ENCODE measurements around the gene KCNA6.

DNA sequence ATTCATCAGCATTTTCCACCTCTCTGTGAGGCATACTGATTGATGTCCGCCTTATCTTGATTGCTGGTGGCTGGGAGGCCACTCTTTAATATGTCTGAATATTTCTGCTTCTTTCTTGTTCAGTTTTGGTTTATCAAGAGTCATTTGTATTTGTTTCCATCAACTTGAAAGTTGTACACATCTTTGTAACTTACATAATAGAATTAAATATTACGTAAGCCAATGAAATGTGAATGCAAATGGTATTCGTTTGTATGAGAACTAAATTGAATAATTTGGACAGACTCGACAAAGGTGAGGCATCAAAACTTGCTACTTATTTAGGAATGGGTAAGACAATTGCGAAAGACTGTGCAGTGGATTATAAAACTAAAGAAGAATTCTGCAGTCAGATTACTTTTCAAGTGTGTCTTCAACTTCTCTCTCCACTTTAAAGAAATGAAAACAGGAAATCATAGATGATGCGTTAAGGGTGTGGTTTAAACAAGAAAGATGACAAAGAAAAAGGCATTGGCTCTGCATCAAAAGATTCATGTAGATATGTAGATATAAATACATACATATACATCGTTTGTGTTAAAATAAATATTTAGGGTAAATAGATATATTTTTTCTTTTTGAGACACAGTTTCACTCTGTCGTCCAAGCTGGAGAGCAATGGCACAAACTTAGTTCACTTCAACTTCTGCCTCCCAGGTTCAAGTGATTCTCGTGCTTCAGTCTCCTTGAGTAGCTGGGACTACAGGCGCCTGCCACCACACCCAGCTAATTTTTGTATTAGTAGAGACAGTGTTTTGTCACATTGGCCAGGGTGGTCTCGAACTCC is 74.5 kb upstream of the PARP11 start:
- PRO-cap, 3 experiments: no peak in any of the 3 experiments
- RAMPAGE, long total RNA: no peak
- RRBS, 2 experiments: no CpG with 5 or more reads among the region's 11 CpGs

GRCh38 chr12:4025471-4026180 is 152.4 kb upstream of the PARP11 start:
- PRO-cap, 3 experiments: no peak in any of the 3 experiments
- RAMPAGE, long total RNA: no peak
- RRBS, 2 experiments: no CpG with 5 or more reads among the region's 17 CpGs

DNA sequence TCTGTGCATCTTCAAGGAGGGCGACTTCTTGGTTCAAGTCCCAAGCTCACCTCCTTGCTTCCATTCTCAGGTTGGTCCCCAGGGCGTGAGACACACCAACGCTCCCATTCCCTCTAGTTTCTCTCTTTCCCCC is 109.4 kb upstream of the CCND2 start:
- PRO-cap, 3 experiments: no peak in any of the 3 experiments
- RAMPAGE, long total RNA: no peak
- RRBS, 2 experiments: no CpG with 5 or more reads among the region's 3 CpGs

DNA sequence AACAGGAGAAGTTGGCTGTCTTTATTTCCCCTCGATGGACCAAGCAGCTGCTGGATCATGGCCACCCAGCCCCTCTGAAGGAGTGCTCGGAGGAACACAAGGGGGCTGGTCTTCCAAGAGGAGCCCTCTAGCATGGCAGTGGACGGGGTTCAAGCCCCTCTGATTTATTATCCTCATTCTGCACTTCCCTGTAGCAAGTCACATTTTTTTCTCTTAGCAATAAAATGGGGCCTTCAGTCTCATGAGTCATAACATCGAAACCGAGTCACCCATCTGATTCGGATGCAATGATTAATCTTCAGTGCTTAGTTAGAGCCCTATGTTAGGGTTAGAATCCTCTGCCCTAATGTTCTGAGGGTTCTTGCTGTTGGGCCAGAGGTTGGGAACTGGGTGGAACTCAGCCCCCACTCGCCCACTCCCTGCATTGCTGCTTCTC is 14.2 kb downstream of the CCND2 start:
- PRO-cap, 3 experiments: no peak in any of the 3 experiments
- RAMPAGE, long total RNA: no peak
- RRBS, 2 experiments: no CpG with 5 or more reads among the region's 7 CpGs

DNA sequence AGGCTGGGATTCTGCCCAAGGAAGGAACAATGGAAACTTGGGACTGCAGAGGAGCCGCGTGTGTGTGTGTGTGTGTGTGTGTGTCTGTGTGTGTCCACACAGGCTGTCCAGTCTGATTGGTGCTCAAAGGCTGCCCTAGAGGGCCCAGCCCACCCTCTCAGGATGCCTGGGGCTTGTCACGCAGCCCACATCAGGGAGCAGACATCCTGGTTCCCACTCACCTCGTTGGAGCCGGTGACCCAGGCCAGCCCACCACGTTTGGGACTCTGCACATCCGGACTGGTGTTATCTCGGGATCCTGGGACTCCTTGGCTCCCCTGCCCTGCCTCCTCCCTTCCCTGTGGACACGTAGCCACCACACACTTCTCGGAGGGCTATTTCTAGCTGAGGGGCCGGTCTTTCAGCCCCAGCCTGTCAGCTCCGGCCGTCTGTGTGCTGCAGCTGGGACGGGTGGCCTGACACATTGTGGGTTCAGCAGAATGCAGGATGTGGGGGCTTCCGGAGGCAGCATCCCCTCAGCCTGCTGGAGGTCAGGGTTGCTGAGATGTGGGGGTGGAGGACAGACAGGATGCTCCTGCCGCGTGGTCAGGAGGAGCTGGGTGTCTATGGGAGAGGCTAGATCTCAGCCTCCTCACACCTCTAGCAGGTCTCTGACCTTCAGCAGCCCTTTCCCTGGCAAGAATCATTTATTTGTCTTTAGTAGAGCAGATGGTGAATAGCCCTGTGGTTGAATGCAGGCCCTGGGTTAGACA is 12.8 kb upstream of the FGF23 start:
- PRO-cap, 3 experiments: no peak in any of the 3 experiments
- RAMPAGE, long total RNA: no peak
- RRBS, 2 experiments: 20 to 28% methylated on average over 9 to 10 of the region's 17 CpGs

- PRO-cap, 3 experiments: no peak in any of the 3 experiments
- RAMPAGE, long total RNA: no peak
- RRBS, 2 experiments: 2 to 3% methylated on average over 40 of the region's 69 CpGs
These were observed at the start of gene KCNA6 for GRCh38 chr12:4809168-4809879. Gene KCNA6 (plus strand): TSS chr12:4809334.

GRCh38 chr12:5480165-5480799 is 48.4 kb downstream of the NTF3 start:
- PRO-cap, 3 experiments: no peak in any of the 3 experiments
- RAMPAGE, long total RNA: no peak
- RRBS, 2 experiments: no CpG with 5 or more reads among the region's 20 CpGs

- PRO-cap, 3 experiments: no peak in any of the 3 experiments
- RAMPAGE, long total RNA: no peak
- RRBS, 2 experiments: no CpG with 5 or more reads among the region's 16 CpGs
These were observed 49.0 kb upstream of the ANO2 start for GRCh38 chr12:5993781-5994817.

DNA sequence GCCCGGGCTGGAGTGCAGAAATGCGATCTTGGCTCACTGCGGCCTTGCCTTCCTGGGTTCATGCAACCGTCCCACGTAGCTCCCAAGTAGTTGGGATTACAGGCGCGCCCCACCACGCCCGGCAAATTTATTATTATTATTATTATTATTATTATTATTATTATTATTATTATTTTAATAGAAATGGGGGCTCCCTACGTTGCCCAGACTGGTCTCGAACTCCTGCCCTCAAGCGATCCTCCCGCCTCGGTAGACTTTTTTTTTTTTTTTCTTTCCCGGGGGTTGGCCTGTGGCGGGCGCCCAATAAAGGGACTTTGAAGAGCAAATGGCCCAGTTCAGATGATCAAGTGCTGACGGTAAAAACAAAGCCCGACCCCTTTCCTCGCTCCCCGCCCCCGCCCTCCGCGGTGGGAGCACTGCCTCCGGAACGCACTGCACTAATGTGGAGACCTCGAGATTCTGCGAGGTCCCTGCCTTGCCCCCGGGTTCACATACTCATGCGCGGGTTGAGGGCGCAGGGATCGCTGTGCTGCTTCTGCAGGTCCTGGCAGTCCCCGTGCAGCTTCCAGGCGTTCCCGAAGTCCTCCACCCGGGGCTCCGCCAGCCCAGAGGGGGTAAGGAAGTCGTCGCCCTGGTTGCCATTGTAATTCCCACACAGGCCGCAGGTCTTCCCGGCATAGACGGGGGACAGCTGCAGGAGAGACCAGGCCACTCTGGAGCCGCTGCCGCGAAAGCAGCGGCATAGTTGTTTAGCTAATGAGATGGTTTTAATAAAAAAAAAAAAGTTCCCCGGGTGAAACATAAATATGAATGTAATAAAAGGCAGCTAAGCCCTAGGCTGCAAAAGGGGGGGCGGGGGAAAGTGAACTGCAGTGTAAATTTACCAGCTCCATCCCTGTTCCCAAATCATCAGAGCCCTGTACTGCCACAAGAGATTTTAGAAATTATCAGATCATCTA is 66.8 kb downstream of the VWF start:
- PRO-cap, 3 experiments: no peak in any of the 3 experiments
- RAMPAGE, long total RNA: no peak
- RRBS, 2 experiments: 36 to 53% methylated on average over 17 of the region's 49 CpGs

DNA sequence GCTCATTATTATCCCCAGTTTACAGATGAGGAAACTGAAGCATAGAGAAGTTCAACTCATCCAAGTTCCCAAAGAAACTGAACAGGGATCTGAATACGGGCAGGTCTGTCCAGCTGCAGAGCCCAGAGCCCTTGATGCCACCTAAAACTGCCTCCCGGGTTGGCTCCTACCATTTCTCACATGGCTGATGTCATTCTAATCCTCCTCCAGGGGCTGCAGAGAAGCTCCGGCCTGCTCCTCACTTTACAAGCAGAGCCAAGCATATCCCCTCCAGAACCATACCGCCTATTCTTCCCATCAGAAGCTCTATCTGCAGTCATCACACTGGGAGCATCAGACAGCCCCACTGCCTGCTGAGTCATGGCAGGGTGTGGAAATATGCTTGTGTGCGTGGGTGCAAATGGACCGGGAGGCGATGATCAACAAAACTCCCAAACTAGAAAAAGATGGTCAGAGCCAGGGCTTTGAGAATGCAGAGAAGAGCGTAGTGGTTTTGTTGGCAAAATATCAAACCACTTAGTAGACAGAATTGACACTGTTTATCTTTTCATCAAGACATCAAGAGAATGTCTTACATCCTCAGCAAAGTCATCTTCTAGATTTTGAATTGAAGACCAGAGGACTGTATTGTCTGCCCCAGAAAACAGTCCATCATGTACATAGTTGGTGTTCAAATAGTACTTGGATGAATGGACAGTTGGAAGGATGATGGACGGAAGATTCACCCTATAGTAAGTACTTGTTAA is 55.1 kb downstream of the VWF start:
- PRO-cap, 3 experiments: peak in 2 of 3 experiments; most common plus-strand start position 453 of the sequence (in 2)
- RAMPAGE, long total RNA: no peak
- RRBS, 2 experiments: 40 to 45% methylated on average over 2 of the region's 9 CpGs

- PRO-cap, 3 experiments: no peak in any of the 3 experiments
- RAMPAGE, long total RNA: no peak
- RRBS, 2 experiments: no CpG with 5 or more reads among the region's 7 CpGs
These were observed 50.1 kb downstream of the VWF start for GRCh38 chr12:6074339-6074857.

- PRO-cap, 3 experiments: no peak in any of the 3 experiments
- RAMPAGE, long total RNA: no peak
- RRBS, 2 experiments: no CpG with 5 or more reads among the region's 12 CpGs
These were observed 35.5 kb downstream of the VWF start for GRCh38 chr12:6088956-6089484.

DNA sequence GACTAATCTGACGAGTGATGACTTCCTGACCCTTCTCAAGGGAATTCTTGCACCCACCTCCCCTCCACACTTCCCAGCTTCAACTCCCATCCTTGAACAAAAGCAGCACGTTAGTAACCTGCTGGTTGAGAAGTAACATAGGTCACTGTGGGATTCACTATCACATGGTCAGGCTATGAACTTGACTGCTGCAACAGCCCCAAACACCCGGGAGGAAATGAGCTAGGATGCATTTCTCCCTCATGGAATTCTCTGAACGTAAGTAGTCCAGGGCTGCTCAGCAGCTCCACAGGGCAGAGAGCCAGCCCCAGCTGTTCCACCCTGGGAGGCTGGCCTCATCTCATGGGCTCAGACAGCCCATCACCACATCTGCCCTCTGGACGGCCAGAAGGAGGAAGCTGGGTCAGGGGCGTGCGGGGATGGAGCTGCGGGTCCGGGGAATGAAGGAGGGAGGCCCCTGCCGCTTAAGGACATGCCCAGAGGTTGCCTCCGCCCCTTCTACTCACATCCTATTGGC is 37.0 kb upstream of the VWF start:
- PRO-cap, 3 experiments: peak in 1 of 3 experiments; most common minus-strand start position 442 of the sequence (in 1)
- RAMPAGE, long total RNA: no peak
- RRBS, 2 experiments: no CpG with 5 or more reads among the region's 11 CpGs

GRCh38 chr12:6167114-6167666 is 33.0 kb upstream of the CD9 start:
- PRO-cap, 3 experiments: no peak in any of the 3 experiments
- RAMPAGE, long total RNA: no peak
- RRBS, 2 experiments: no CpG with 5 or more reads among the region's 4 CpGs

- PRO-cap, 3 experiments: no peak in any of the 3 experiments
- RAMPAGE, long total RNA: no peak
- RRBS, 2 experiments: no CpG with 5 or more reads among the region's 14 CpGs
These were observed 2.3 kb upstream of the CD9 start for GRCh38 chr12:6197668-6198588.

DNA sequence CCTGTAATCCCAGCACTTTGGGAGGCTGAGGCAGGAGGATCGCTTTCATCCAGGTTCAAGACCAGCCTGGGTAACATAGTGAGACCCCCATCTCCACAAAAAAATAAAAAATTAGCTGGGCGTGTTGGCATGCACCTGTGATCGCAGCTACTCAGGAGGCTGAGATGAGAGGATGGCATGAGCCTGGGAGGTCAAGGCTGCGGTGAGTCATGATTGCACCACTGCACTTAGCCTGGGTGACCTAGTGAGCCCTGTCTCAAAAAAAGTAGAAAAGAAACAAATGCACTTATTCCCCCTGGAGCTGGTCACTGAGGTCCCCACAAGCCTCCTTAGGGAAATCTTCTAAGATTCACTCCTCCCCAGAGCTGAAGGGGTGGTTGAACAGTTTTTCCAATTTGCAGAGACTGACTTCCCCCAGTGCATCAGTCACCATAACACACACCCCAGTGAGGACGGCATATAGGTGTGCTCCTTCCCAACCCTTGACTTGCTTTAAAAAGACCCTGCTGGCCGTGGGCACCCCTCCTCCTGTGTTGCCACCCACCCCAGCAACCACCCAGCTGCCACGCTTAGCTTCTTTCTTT is 1.7 kb downstream of the CD9 start:
- PRO-cap, 3 experiments: no peak in any of the 3 experiments
- RAMPAGE, long total RNA: no peak
- RRBS, 2 experiments: no CpG with 5 or more reads among the region's 7 CpGs

- PRO-cap, 3 experiments: peak in 1 of 3 experiments; most common plus-strand start chr12:6216213 (in 1); most common minus-strand start chr12:6216109 (in 1)
- RAMPAGE, long total RNA: no peak
- RRBS, 2 experiments: no CpG with 5 or more reads among the region's 18 CpGs
These were observed 15.8 kb downstream of the CD9 start for GRCh38 chr12:6215601-6216841.

- PRO-cap, 3 experiments: no peak in any of the 3 experiments
- RAMPAGE, long total RNA: no peak
- RRBS, 2 experiments: no CpG with 5 or more reads among the region's 11 CpGs
These were observed 20.0 kb downstream of the CD9 start for GRCh38 chr12:6220024-6220790.

DNA sequence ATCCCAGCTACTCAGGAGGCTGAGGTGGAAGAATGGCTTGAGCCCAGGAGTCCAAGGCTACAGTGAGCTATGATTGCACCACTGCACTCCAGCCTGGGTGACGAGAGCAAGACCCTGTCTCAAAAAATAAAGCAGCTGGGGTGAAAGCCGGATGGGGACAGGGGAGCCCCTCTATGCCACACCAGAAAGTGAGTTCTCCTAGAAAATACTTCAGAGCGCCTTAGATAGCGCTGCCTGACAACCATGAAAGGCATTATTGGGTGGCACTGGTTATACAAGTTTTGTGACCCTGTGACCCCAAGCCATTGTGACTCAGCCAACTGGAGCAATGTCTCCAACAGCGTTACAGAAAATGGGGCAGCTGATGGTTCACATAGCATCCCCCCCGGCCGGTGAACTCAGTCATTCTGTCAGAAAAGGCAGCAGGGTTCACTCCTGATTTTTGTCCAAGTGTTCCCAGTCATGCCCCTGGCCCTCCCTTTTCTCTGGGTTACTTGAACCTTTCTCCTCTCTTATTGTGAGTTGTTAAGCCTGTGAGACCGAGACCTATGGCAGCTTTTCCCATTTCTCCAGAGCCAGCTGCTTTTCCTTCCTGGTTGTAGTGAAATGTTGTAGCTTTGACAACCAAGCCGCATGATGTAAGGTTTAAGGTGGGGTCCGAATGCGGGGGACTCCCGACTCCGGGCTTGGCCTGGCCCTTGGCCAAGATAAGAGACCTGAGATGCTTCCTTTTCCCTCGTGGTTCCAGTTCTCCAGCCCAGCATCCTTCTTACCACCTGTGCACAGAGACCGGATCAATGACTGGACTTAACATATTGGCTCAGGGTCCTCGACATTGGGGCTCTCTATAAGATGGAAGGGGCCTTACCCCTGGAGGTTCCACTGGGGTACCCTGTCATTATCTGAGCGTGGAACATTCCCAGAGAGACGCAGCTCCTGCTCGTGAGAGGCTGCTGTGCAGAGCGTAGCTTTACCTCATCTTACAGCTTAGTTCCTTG is 22.0 kb downstream of the CD9 start:
- PRO-cap, 3 experiments: no peak in any of the 3 experiments
- RAMPAGE, long total RNA: no peak
- RRBS, 2 experiments: 33 to 47% methylated on average over 2 of the region's 20 CpGs

DNA sequence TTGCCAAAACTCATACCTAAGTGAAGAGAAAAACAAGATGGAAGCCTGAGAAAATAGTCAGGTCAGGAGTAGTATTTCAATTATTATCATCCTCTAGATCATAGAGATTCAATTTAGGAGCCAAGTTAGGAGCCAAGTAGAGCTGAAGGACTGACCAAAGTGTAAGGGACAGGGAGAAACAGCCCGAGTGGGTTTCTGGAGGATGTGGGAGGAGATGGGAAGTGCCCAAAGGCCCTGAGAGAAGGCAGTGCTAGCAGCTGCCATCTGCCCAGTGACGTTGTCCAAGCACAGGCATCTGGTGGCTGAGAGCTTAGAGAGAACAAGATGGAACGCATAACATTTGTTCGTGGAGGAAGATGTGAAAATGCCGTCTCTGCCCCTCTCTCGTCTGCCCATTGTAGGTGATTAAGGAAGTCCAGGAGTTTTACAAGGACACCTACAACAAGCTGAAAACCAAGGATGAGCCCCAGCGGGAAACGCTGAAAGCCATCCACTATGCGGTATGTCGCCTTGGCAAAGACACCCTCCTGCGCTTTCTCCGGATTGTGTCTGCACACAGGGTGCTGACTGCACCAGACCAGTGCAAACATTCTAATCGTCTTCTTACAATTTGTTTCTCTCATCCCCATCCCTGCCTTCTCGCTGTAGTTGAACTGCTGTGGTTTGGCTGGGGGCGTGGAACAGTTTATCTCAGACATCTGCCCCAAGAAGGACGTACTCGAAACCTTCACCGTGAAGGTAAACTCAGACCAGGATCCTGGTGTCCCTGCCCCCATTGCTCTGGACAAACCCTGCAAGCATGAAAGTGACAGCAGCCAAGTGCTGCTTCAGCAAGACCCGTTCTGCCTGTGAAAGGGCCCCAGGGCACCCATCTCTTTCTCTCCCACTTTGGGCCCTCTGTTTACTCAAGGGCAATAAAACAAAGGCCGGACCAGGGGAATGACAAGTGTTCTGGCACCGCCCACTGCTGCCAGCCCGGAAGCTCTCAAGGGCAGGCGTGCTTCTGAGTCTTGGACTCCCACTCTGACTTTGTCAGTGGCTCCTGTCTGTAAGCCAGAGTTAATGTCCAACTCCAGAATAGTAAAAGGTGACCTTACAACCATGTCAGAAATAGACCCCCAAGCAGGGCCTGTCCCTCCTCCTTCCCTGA is 35.0 kb downstream of the CD9 start:
- PRO-cap, 3 experiments: no peak in any of the 3 experiments
- RAMPAGE, long total RNA: no peak
- RRBS, 2 experiments: 21% methylated on average over 3 of the region's 23 CpGs

All from skeletal muscle tissue (tissue), 7 donors.